Measurements from ENCODE around the genes MED13L and HRK.

DNA sequence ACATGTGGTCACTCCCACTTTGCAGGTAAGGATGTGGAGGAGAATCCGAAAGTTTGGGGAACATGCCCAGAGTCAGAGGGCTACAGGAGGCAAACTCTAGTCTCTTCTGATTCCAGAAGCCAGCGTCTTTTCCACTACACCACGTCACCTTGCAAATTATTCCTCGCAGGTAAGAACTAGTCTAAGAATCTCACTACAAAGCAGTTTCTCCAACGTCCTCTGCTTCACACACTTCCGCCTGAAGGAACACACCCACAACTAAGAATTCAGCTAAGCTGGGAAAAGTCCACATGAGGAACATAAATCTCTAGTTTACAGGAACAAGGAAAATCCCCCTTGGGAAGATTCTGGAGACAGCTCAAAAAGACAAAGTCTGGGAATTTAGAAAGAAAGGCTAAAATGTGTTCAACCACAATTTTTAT is 780.1 kb upstream of the TBX3 start:
- PRO-cap, result no peak

GRCh38 chr12:115891665-115892306 is 385.7 kb downstream of the MED13L start:
- PRO-cap, result no peak

DNA sequence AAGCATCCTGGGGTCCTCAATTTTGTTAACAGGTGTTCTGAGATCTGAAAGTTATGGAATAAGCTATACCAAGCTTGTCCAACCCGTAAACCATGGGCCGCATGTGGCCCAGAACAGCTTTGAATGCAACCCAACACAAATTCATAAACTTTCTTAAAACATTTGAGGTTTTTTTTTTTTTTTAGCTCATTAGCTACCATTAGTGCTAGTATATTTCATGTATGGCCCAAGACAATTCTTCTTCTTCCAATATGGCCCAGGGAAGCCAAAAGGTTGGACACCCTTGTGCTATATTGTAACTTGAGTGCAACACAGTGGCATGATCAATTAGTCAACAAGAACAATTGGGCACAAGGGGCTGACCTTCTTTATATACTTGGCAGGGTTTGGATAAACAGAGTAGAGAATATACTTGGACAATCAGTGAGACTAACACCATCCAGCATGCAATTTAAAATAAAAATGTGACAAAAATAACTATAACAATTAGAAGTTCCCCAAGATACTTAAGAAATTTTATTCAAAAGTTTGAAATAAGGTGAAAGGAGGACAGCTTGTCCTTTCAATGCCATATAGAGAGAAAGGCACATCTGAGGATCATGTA is 197.5 kb downstream of the MED13L start:
- PRO-cap, result no peak

GRCh38 chr12:116157207-116158221 is 120.0 kb downstream of the MED13L start:
- PRO-cap, result no peak

DNA sequence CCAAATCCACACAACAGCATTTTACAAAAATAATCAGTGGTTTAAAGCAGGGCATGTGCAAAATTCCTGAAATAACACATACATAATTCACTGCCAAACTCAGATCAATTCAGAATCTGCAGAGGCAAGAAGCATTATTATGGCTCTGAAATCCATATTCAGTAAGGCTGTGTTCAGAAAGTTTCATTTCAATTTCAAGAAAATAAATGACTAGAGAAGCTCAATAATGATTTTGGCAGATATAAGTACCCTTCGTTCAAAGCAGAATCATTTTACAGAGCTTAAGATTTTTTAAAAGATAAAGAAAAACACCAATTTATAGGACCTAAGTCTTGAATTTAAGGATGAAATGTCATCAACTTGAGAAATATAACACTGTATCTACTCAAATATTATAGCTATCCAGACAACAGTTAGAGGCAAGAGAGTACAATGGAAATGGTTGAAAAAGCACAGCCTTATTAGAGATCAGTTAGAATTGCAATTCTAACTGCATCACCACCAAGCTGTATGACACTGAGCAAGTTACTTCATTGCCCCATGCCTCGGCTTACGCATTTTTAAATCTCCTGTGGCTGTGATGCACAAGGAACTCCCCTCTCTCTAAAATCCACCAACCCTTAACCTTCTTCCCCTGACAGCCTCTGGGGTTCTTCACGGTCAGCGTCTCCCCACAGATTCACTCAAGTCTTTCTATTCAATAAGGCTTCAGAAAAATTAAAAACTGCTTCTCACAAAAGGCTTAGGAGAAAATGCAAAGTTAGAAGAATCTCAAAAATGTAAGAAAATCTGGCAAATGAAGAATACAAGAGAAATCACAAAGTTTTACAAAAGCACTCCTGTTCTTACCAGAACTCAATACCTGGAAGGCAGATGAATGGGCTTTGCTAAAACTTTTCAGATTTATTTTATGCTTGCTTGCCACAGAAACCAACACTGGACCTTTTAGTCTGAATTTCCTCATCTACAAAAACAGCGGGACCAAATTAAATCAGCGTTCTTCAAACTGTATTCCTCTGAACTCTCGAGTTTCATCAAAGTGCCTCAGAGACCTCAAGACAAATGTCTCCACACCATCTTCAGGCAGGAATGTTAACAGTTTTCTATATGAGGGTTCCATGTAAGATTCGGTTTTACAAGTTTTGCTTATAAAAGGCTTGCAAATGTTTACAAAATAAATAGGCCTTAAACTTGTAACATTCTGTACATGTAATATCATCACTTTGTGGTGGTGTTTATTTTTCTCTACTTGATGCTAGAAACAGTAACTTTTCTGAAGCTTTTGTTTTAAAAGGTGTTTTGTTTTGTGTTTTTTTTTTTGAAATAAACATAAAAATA is 74.9 kb downstream of the MED13L start:
- PRO-cap, result no peak

DNA sequence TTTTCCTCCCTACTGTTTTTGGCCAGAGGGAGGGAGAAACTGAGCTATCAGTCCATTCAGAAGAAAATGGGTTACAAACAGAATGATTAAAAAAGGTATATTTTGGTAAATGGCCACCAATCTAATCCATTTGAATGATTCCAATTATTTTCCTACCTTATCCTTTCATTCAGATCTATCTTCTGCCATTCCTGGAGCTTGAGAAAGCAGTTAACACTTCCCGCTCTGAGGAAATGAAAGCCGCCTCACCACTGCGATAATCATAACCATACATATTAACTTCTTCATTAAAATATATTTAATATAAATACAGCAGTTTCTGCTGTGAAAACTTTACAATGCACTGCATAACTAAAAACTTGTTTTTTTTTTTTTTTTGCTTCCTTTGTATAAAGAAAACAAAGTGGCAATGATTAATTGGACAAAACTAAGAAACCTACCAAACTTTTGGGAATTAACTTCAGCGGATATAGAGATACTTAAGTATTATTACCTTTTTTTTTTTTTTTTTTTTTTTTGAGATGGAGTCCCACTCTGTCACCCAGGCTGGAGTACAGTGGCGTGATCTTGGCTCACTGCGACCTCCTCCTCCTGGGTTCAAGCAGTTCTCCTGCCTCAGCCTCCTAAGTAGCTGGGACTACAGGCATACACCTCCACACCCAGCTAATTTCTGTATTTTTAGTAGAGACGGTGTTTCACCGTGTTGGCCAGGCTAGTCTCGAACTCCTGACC is 71.7 kb downstream of the MED13L start:
- PRO-cap, result no peak

DNA sequence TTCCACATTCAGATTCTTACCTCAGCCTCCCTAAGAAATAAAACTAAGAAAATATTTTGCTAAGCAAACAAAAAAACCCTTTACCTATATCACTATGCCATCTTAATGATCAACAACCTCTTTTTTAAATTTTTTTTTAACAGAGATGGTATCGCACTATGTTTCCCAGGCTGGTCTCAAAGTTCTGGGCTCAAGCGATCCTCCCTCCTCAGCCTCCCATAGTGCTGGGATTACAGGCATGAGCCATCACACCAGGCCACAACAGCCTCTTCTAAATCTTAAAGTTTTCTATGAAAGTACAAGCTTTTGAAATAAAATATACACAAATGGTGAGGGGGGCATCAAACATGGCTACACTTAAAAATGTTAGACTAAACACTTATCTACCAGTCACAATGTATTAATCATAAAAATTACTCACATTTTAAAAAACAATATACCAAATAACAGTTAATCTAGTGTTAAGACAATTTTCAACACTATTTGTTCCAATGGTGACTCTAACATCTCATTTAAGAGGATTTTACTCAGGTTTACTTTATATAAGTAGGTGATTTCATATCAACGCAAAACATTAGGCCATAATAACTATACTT is 48.6 kb downstream of the MED13L start:
- PRO-cap, result no peak

- PRO-cap, result no peak
These were observed 686 bp downstream of the MED13L start for GRCh38 chr12:116276532-116277481.

GRCh38 chr12:116277482-116278283 is at the start of gene MED13L:
MED13L (minus strand) TSS chr12:116277693.
- PRO-cap, result bidirectional peak, plus-strand start at chr12:116277886, minus-strand start at chr12:116277684

DNA sequence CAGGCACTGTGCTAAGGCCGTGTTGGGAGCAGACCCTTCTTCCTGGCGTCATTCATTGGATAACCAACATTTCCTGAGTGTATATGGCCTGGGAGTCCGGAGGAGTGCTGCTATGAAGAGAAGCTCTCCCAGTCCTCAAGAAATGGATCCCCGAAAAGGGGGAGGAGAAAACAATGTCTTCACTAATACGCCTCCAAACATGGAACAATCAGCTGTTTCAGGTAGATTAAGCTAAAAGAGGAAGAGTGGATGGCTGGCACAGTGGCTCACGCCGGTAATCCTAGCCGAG is 958 bp upstream of the MED13L start:
- PRO-cap, result no peak

DNA sequence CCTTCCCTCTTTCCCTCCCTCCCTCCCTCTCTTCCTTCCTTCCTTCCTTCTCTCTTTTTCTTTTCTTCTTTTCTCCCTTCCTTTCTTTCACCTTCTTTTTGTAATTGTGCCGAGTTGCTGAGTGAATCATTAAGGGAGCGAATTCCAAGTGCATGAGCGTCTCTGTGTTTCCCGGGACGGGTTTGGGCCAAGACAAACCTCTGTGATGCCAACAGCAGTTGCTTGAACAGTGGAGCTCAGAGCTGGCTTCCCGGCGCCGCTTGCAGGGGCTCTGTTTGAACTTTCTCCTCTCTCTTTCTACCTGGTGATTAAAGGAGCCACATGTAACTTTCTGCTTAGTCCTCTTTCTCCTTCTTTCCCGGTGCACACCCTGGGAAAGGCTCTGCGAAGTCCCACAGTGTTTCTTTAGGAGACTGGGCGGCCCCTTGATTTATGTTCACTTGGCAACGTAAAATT is 33.7 kb upstream of the MAP1LC3B2 start:
- PRO-cap, result no peak

- PRO-cap, result no peak
These were observed 26.2 kb upstream of the MAP1LC3B2 start for GRCh38 chr12:116532894-116533552.

DNA sequence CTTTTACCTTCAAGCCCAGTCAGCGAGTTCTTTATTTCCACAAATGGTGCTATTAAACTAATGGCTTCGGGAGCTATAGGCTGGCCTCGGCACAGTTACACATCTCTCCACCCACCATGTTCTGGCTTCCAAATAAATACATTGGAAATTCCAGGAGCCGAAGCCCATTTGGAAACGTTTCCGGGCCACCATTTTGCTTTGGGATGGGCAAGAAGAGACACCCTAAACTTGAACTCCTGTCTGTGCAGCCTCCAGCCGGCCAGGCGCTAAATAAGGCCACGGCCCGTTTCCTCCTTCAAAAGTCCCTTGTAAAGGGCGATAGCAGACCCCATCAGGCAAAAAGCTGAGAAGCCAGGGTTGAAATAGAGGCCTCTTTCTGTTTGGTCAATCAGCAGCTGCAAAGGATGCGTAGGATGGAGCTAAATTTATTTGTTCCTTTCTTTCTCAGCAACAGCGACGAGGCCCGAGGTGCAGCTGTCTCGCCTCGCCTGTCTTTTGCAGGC is 320 bp upstream of the MAP1LC3B2 start:
- PRO-cap, result no peak

GRCh38 chr12:116604080-116604476 is 44.9 kb downstream of the MAP1LC3B2 start:
- PRO-cap, result no peak

DNA sequence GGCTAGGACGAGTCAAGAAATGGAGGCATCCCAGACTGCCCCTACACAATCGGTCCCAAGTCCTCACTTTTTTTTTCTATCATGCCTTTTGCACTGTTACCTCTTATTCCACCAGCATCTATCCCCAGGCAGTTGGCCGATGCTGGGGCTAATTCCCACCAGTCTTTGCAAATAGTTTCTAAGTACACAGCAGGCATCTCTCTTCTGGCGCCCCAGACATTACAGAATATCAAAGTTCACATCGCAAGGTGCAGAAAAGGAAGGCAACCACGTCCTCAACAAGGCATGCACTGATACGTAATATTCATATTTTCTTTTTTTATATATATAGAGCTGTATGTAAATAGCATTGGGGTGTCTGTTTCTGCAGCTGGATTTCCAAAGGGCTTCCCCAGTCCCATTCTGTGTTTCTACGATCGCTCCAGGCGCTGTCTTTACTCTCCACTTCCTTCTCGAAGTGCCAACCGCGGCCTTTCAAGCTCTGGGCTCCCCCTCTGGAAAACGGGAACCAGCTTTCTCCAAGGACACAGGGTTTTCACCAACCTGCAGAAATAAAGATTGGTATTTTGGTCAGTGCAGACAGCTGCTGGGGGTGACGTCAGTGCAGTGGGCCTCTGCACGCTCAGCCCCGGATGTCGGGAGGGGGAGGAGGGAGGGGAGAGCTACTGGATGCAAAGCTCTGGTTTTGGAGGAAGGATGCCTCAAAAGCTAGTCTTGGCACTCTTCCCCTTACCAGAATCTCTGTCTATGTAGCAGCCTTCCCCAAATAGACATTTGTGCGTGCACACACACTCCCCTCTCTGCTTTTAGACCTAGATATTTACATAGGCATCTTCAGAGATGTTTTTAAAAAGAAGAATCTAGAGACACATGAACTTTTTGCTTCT is 20.1 kb downstream of the HRK start:
- PRO-cap, result no peak

- PRO-cap, result no peak
These were observed at the start of gene HRK for GRCh38 chr12:116880736-116881736. HRK (minus strand) TSS chr12:116881441.

DNA sequence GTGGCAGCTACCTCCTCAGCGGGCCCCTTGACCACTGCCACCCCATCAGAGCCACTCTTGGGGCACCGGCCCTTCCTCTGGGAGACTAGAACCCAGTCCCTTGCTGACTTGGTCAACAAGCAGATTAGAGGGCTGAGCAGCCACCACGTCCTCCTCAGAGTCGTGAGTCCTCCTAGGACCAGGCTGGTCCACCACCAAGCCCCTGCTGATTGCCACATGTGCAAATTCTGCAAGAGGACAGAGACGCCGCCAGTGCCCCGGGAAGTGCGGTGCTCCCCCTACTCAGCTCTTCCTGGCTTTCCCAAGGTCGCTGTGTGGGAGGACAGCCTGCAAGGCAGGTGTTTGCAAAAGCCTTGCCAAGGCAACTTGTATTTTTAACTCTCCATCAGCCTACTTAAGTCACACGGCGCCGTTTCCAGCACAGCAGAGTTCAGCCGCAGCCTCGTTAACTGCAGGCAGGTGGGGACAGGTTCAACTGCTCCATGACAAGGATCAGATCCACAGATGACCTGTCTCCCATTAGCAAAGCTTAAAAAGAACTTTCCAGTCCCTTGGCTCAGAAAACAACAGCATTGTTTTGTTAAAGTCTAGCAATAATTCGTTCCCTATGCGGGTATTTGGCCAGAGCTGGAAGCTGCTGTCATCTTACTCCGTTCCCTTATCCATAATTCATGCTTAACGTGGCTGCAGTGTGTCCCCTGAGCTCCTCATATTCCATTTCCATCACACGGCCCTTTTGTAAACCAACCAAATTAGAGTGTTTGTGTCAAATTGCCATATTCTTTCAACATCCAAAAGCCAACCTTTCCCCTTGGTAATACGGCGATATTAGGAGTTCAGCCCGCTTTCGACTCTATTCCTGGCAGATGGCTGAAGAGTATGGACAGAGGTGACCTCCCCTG is 65.5 kb downstream of the TESC start:
- PRO-cap, result no peak

DNA sequence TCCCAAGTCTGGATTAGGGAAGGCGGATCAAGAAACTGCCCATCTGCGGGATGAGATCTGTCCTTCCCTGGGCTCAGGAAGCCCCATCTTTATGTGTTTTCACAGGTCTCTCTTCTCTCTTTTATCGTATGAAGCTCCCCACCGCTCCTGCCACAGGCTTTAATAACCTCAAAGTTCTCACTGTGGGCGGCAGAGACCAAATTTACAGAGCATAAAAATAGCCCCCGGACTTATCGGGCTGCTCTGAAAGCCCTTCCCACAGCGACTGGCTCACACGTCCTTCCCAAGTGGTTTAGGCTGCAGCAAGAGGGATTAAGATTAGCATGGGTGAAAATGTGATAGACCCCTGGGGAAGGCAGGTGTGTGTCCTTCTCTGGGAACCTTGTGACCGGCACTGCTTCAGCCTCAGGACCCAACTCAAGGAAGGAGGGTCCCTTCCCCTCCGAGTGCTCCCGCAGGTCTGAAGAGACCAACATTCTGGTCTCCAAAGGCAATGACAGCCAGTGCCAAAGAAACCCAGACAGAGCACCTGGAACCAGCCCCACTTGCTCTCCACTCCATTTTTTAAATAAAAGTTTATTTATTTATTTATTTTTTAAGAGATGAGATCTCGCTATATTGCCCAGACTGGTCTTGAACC is 47.7 kb downstream of the TESC start:
- PRO-cap, result no peak

GRCh38 chr12:117334129-117334504 is 27.3 kb downstream of the NOS1 start:
- PRO-cap, result no peak

DNA sequence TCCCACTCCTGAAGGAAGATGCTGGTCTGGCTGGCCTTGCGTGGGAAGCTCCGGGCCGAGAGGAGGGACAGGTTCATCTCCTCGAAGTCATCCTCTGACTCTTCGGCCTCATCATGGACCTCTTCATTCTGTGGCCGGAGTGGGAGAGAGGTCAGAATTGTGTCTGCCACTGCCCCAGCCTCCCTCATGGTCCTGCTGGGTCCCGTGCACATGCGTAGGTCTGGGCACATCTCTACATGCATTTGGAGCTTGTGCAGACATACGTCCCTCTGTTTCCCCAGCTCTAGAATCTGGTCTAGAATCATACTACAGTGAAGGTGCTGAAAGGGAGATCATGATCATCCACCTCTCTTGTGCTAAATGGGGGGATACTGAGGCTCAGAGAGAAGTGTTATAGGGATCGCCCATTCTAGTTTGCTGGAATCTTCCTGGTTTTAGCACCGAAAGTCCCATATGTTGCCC is 163.7 kb upstream of the NOS1 start:
- PRO-cap, result no peak

Data from mesenteric fat pad (tissue), 1 donor.